Natural killer cell (primary cell): ENCODE measurements around a stretch of chr10.

DNA sequence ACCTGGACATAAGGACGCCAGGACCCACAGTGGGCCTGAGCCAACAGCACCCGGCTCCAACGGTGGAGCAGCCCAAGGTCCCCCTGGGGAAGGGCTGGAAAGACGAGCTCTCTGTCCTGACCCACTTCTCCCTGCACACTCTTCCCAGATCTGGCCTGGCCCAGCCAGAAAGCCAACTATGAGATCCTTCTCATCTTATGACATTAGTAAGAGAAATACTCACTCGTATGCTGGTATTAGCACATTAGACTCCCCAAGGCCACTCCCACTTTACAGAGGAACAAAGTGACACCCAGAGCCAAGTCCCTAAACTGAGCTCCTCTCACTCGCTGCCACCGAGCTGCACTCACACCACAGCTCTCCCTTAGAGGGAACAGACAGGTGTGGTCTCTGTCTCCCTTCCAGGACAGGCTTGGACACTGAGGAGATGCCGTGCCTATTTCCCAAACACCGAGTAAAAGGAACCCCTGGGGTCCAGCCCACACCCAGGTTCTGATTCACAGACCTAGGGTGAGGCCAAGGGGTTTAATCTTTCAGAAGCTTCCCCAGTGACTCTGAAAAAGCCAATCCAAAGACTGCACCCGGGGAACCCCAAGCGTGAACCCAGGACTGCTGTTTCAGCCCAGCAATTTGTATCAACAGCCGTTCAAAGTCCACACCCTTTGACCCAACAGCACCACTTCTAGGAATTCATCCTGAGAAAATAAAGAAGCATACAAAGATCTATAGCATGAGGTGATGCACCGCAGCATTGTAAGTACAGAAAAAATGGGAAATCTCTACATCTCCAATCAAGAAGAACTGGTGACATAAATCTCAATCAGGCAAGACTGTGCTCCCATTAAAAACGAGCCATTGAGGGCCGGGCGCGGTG is 24.6 kb downstream of the DLG5 start:
- PRO-cap: no peak

GRCh38 chr10:77904371-77904900 is 22.1 kb downstream of the DLG5 start:
- PRO-cap: no peak

DNA sequence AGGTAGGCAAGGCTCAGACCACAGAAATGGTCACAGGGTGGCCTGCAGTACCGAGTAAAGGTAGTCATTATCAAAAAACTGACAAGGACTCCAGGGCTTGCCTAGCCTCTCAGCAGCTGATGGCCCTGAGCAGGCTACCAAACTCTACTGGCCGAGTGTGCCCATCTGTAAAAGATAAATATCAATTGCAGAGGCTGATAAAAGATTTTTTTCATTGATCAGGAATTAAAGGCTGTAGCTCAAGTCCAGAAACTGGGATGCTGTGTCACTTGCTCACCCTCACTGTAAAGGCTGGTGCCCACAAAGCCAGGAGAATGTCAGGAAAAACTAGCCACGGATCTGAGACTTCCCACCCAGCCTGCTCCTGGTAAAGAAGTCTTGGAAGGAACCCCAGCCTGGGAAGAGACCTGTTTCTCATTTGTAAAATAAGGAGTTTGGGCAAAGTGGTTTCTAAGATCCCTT is 16.3 kb downstream of the DLG5 start:
- PRO-cap: no peak

- PRO-cap: no peak
These were observed 7.2 kb downstream of the RPS24 start for GRCh38 chr10:78040515-78041693.

DNA sequence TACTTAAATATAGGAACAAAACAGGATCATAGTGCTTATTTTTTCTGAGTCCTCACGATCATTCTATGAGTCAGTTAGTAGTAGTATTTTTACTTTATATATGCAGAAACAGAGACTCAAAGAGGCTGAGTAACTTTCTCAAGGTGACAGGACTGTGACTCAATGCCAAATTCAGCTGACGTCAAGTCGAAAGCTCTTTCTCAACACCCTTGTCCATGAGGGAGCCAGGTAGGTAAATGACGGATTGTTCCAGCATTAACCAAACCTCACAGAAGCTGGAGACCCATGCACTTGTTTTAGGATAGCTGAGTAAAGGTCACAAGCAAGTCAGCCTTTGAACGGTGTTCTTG is 413.3 kb downstream of the RPS24 start:
- PRO-cap: no peak

DNA sequence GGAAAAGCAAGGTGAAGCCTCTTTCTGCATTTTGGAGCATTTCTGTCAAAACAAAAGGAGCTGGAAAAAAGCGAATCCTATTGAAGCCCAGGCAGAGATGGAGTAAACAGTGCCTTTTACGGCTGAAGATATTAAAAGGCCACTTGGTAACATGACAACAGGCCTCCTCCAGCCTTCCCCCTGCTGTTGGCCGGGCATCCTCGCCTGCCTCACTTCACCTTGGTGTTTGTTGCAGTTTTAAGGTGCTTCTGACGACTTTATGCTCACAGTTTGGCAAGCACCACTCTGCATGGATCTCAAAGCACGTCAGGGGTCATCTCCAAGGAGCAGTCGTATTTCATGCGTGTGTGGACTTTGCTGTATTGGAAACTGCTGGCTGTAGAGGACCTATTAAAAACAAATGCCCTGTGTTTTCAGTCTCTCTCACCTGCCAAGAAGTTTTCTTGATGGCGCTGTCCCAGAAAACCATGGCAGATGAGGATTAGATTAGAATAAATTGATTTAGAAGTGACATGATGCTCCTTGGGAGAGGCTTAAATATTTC is 483.1 kb downstream of the RPS24 start:
- PRO-cap: no peak

DNA sequence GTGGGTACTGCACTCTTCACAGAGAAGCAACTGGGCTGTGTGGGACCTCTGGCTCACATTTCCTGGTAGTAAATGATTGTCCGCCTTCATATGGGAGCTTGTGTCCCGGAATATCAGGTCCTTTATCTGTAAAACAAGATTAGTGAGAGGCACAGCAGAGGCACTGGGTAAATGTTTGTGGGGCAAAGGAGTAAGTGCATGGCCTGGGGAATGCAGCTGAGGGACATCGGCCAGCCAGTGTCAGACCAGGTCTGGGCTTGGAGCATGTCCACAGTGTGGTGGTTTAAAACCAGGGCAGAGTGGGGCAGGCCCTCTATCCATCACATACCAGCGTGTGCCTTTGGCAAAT is 323.3 kb upstream of the ZMIZ1 start:
- PRO-cap: no peak

GRCh38 chr10:78805238-78805754 is 263.5 kb upstream of the ZMIZ1 start:
- PRO-cap: no peak

- PRO-cap: no peak
These were observed 96.2 kb upstream of the ZMIZ1 start for GRCh38 chr10:78972364-78973105.

GRCh38 chr10:79059101-79059736 is 9.5 kb upstream of the ZMIZ1 start:
- PRO-cap: no peak

DNA sequence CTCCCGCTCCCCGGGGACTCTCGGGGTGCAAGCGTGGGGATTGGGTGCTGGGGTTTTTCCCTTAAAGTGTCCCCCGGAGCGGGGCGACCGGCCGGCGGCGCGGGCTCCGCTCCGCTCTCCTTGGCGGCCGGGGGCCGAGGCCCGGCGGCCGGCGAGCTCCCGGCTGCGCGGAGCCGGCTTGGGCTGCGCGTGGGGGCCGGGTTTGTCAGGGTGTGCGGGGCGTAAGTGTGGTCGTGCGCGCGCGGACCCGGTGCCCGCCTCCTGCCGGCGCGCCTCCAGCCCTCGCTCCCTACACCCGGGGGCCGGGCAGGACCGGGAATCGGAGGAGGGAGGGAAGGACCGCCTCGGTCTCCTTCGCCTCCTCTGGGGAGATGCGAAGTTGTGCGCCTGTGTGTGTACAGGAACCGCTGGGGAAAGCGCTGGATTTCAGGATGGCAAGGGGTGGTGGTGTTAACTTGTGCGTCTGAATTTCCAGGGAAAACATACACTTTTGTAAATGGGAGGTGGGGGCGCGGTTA is 609 bp downstream of the ZMIZ1 start:
- PRO-cap: no peak

GRCh38 chr10:79102822-79103600 is 34.2 kb downstream of the ZMIZ1 start:
- PRO-cap: no peak

- PRO-cap: no peak
These were observed 44.4 kb downstream of the ZMIZ1 start for GRCh38 chr10:79112805-79113991.

GRCh38 chr10:79149540-79150783 is 81.2 kb downstream of the ZMIZ1 start:
- PRO-cap: bidirectional peak, plus-strand start at chr10:79150113, minus-strand start at chr10:79150016

DNA sequence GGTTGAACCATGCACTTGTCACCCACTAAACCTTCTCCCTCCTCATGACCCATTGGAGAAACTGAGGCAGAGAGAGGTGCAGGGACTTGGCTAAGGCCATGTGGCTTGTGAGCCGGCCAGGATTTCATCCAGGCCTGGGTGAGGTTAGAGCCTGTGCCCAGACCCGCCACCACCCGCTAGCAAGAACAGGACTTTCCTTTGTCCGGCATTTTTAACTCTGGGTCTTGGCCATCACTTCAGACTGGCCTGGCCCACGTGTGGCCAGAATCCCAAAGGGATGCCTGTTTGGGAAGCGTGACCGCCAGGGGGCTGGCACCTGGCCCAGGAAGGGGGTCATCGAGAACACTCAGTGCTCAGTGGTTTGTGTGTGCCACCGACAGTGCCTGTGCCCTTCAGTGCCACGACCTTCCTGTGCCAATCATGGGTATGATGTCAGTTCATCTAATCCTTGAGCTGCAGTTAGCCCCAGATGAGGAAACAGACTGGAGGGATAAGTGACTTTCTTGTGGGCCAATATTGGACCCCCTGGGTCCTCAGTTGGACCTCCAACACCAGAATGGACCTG is 85.0 kb downstream of the ZMIZ1 start:
- PRO-cap: no peak

DNA sequence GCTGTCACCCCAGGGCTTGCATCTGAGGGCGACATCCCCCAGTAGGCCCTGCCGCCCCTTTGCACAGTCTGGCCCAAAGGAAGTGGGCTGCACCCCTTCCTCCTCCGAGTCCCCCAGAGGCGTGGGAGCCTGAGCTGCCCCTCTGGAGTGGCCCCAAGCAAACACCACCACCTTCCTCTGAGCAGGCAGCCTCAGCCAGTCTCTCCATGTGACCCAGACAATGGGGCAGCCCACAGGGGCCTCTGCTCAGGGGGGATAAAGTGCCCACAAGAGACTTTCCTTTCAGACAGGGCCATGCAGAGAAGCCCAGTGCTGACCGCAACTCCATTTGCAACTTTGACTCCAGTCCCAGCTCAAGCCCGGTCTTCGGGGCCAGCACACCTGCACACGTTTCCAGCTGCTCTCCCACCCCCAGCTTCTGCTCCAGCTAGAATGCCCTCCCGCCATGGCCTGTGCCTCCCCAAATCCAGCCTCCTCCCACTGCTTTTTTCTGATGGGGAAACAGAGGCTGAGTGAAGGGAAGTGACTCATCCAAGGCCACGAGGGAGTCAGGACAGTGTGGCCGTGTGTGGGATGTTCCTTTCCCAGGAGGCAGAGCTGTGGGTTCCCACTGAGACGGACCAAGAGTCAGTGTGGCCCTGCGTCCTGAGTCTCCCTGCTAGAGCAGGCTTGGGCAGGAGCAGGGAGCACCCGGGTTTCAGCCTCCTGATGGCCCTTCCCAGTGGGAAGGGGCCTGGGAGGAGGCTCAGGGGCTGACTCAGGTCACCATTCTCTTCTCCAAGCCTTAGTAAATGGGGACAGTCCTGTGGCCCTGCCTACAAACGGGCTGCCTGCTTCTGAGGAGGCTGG is 111.9 kb downstream of the ZMIZ1 start:
- PRO-cap: no peak

- PRO-cap: no peak
These were observed 113.9 kb downstream of the ZMIZ1 start for GRCh38 chr10:79182428-79183376.

GRCh38 chr10:79192041-79192640 is 123.4 kb downstream of the ZMIZ1 start:
- PRO-cap: no peak

DNA sequence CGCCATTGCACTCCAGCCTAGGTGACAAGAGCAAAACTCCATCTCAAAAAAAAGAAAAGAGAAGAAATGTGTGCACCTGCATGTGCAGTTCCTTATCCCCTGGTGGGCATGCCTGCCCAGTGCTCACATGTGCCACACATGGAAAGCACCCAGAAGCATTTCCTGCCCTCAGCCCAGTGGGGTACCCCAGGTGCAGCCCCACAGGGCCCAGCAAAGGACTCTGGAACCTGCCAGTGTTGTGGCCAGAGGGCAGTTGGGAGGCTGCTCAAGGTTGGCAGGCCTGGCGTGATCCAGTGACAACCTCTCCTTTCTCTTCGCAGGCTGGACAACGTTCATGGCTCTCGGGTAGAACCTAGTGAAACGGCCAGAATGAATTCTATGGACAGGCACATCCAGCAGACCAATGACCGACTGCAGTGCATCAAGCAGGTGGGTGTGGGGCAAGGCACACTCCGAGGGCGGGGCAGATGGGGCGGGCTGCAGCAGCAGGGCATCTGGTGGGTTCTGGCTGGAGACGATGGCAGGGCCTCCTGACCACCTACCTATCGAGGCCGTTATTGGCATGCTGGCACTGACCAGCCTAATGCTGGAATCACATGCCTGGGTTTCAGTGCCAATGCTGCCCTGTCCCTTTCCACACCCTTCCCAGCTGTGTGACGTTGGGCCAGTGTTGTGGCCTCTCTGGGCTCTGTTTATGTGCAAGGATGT is 132.7 kb downstream of the ZMIZ1 start:
- PRO-cap: no peak

DNA sequence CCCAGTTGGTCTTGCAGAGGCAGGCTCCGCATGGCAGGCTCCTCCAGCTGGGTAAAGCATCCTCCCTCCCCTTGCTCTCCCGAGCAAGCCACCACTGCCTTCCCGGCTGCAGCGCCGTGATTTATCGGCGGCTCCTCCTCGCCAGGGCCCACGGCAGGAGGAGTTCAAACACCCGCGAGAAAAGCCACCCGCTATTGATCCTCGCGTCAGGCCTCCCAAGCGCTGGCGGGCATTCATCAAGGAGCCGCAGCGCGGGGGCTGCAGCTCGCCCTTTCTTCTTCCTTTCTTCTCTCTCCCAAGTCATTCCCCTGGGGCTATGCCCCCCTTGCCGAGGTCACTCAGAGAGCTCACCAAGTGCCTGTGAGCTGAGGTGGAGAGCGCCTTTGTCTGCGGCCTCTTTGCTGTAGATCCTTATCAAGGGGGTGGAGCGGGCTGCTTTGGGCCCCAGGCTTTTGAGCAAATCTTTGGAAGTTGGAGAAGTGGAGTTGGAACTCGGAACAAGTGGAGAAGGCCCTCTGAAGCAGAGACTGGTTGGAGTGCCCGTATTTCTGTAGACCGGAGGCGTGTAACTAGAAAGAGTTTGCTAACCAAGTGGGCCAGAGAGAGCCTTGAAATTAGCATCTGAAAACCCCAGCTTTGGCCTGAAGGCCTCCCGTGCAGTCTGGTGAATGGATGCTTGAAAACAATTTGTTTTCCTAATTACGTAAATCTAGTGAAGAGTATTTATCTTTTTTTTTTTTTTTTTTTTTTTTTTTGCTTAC is 107.2 kb upstream of the PPIF start:
- PRO-cap: no peak